Tibial artery (tissue), 1 donor: ENCODE data around the genes PERM1, AGRN, TNFRSF18, TNFRSF4, CPTP and CCNL2.

DNA sequence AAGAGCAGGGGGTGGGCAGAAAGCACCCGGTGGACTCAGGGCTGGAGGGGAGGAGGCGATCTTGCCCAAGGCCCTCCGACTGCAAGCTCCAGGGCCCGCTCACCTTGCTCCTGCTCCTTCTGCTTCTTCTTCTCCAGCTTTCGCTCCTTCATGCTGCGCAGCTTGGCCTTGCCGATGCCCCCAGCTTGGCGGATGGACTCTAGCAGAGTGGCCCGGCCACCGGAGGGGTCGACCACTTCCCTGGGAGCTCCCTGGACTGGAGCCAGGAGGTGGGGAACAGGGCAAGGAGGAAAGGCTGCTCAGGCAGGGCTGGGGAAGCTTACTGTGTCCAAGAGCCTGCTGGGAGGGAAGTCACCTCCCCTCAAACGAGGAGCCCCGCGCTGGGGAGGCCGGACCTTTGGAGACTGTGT, 121.0 kb downstream of the OR4F5 start:
- PRO-cap, result no peak

GRCh38 chr1:630390-630914, 56.0 kb downstream of the OR4F16 start:
- PRO-cap, result no peak

DNA sequence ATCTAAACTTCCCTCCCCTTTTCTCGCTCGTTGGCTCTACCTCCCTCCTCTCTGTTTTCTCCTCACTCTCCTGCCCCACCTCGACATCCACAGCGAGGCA, 97.1 kb upstream of the SAMD11 start:
- PRO-cap, result no peak

DNA sequence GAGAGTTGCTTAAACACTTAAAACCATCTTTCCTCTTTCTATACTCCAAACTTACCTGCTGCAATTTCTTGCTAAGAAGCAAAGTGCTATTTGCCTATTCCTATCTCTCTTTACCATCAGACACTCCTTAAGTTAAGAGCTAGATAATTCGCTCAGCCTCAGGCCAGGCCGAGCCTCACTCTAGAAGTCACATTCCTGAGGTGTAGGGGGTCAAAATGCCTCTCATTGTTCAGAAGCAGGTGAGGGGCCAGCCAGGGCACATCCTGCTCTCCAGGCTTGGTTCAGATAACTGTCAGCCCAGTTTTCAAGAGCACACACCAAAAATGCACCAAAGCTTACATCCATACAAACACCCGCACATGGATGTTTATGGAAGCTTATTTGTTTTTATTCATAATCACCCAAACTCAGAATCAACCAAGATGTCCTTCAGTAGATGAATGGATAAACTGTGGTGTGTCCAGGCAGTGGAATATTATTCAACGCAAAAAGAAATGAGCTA, 78.0 kb upstream of the SAMD11 start:
- PRO-cap, result no peak

DNA sequence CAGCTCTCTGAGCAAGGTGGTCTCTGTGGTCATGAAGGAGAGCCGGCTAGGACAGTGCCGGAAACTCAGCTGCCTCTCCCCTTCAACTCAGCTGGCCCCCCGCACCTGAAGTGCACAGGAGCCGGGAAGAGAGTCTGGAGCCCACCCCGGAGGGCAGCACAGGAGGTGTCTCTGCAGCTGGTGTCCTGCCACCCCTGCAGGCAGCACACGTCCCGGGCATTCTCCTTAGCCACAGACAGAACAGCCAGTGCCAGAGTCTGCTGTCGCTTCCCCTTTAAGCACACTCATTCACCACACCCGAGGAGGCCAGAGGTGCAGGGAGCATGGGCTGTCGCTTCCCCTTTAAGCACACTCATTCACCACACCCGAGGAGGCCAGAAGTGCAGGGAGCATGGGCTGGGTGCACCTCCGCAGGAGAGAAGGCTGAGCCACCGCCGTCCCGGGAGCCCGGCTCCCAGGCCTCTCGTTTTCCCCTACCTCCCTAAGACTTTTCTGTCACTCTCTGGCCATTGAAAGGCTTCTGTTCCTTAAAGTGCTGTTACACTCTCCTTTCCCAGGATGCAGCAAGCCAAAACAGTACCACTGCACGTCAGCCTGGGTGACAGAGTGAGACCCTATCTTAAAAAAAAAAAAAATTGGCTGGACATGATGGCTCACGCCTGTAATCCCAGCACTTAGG, 17.0 kb upstream of the SAMD11 start:
- PRO-cap, result unidirectional peak, minus-strand start at position 465 of the sequence

GRCh38 chr1:981895-982650, at the start of gene PERM1:
PERM1 (minus strand) TSS chr1:982093.
- PRO-cap, result unidirectional peak, minus-strand start at chr1:982093

DNA sequence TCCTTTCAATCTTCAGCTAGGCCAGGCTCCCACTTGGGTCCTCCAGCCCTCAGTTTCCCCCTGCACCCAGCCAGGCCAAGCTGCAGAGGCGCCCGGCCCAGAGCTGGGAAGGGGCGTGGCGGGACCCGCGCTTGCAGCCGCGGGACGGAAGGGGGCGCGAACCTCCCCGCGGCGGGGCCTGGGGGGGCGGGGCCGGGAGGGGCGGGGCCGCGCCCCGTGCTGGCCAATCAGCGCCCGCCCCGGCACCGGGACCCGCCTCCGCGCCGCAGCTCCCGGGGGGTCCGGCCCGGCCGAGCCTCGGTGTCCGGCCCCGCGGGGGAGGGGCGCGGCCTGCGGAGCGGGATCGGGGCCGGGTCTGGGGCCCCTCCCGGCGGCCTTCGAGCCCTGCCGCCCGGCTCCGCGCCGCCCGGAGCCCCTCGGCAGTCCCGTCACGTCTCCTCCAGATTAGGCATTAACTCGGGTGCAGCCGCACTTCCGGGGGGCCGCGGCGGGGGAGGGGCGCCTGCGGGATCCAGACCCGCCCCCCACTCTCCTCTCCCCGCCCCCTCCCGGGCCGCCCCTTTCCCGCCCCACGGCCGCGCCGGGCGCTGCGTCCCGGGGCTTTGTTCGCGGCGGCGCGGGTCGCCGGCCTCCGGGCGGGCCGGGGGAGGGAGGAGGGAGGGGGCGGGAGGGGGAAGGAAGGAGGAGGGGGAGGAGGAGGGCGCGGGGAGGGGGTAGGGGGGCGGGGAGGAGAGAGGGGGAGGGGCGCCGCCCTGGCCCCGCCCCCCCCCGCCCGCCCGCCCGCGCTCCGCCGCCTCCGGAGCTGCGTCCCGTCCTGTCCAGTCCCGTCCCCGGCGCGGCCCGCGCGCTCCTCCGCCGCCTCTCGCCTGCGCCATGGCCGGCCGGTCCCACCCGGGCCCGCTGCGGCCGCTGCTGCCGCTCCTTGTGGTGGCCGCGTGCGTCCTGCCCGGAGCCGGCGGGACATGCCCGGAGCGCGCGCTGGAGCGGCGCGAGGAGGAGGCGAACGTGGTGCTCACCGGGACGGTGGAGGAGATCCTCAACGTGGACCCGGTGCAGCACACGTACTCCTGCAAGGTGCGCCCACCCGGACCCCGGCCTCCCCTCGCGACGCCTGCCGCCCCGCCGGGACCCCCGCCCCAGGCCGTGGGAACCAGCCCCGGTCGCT, at the start of gene AGRN:
Gene AGRN (plus strand): TSS at position 821 of the 1,165 bp plus-strand sequence.
- PRO-cap, result unidirectional peak, plus-strand start at position 257 of the sequence; unidirectional peak, plus-strand start at position 300 of the sequence; unidirectional peak, plus-strand start at position 338 of the sequence; bidirectional peak, plus-strand start at position 821 of the sequence, minus-strand start at position 604 of the sequence

GRCh38 chr1:1061875-1062482, 12.1 kb downstream of the RNF223 start:
- PRO-cap, result no peak

DNA sequence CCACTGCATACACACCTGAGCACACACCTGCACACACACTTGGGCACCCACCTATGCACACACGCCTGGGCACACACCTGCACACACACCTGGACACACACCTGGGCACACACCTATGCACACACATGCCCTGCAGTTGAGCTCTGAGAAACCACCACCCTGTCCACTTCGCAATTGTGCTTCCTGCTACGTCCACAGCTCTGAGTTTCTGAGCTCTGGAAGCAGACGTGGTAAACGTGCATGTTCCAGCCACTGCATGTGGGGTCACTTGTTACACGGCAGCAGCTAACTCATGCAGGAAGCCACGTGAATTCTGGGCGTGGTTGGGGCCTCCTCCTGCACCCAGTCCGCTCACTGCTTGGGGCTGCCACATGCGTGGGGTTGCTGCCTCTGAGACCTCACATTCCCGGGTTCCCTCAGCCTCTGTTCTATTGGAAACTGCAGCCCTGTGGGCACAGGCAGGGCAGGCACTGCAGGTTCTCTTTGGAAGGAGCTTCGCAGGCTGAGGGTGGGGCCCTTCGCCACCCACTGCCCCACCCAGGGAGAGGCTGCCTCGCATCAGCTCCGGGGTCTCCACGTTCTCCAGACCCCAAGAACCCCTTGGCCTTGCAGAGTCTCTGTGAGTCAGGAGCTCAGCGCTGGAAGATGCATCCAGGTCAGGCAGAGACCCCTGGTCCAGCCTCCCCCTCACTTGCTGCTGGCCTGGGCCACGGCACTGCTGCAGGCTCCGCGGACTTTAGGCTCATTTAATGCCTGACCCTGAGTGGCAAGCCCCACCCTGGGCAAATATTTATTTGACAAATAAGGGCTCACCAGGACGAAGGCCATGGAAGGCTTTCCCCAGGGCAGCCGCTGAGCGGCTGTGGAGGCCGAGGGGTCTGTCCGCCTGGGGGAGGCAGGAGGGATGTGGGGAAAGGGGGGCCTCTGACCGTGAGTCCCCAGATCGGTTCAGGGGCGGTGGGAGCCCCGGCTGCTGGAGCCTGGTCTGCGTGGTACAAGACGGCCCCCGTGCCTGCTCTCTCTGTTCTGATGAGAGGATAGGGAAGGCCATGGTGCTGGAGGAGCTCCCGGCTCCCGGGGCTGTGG, 8.6 kb upstream of the C1orf159 start:
- PRO-cap, result no peak

- PRO-cap, result no peak
These were observed 5.7 kb downstream of the TNFRSF18 start for GRCh38 chr1:1200610-1201196.

DNA sequence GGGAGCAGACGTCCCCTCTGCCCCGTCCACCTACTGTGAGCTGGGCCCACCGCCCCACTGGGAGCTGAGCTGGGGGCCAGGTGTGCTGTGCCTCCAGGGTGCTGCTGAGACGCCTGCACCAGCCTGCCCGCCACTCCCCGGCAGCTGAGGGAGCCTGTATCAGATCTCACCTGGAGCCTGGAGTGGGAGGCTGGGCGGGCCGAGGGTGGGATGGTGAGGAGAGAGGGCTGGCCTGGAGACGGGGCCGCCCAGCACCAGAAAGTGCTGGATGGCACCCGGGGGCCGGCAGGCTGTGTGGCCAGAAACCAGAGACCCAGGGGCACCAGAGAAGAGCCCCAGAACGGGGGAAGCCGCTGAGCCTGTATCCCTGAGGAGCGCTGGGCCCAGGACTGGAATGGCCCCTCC, 3.5 kb downstream of the TNFRSF18 start:
- PRO-cap, result no peak

DNA sequence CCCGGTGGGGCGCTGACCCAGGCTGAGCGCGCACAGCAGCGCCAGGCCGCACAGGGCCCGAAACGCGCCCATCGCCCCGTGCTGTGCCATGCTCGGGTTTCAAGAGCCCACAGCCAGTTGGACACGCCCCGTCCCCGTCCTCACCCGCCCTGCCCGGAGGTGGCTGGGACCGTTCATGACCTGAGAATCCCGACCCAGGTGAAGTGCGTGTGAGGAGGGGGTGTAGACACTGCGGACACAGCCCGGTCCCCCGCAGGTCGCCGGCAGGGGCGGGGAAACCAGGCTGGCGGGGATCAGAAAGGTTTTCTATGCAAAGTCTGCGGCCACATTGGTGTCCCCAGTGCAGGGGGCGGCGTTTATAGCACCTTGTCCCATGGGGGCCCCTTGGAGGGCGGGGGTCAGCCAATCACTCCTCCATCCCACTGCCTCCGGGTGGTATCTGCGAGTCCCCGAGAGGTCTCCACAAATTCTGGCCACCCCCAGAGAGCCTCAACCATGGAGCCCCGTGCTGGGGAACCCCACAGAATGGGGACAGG, at the start of gene TNFRSF18:
Gene TNFRSF18 (minus strand): TSS at position 111 of the 536 bp plus-strand sequence.
- PRO-cap, result no peak

GRCh38 chr1:1213864-1214504, at the start of gene TNFRSF4:
TNFRSF4 (minus strand) TSS chr1:1214153.
- PRO-cap, result no peak

GRCh38 chr1:1233739-1234461, 1.9 kb downstream of the B3GALT6 start:
- PRO-cap, result no peak

DNA sequence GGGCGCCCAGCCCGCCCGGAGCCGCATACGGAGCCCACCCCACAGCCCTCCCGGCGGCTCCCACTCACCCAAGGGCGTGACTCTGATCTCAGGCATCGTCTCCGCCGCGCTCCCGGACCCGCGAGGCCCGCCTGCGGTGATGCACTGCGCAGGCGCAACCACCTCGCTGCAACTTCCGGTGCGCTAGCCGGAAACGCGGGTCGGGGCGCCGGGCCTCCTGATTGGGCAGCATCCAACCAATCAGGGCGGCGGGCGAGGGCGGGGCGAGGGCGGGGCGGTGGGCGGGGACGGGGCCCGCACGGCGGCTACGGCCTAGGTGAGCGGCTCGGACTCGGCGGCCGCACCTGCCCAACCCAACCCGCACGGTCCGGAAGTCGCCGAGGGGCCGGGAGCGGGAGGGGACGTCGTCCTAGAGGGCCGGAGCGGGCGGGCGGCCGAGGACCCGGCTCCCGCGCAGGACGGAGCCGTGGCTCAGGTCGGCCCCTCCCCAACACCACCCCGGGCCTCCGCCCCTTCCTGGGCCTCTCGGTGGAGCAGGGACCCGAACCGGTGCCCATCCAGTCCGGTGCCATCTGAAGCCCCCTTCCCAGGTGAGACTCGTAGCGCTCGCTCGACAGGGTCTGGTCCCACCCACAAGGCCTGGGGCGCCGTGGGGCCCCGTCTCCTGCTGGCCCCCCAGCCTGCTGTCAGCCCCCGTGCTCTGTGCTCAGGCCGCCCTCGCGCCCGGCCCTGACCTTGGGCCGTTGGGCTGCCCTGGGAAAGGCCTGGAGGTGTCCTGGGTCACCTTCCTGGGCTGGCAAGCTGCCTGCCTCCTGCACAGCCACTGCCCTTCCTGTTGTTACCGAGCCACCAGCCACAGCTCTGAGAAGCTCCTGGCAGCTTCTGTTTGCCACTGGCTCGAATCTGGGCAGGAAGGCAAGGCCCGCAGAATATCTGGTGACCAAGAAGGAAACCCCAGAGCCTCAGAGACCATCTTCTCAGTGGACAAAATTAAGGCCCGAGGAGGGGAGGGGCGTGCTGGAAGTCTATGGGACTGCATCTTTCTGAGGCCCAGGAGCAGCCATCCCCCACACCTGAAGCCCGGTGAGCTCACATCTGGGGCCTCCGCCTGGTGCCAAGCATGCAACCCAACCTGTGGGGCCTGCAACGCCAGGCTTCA, at the start of gene CPTP:
Gene CPTP (plus strand): TSS at position 290 of the 1,159 bp plus-strand sequence.
- PRO-cap, result bidirectional peak, plus-strand start at position 277 of the sequence, minus-strand start at position 133 of the sequence

- PRO-cap, result no peak
These were observed 5.2 kb downstream of the DVL1 start for GRCh38 chr1:1343992-1344453.

DNA sequence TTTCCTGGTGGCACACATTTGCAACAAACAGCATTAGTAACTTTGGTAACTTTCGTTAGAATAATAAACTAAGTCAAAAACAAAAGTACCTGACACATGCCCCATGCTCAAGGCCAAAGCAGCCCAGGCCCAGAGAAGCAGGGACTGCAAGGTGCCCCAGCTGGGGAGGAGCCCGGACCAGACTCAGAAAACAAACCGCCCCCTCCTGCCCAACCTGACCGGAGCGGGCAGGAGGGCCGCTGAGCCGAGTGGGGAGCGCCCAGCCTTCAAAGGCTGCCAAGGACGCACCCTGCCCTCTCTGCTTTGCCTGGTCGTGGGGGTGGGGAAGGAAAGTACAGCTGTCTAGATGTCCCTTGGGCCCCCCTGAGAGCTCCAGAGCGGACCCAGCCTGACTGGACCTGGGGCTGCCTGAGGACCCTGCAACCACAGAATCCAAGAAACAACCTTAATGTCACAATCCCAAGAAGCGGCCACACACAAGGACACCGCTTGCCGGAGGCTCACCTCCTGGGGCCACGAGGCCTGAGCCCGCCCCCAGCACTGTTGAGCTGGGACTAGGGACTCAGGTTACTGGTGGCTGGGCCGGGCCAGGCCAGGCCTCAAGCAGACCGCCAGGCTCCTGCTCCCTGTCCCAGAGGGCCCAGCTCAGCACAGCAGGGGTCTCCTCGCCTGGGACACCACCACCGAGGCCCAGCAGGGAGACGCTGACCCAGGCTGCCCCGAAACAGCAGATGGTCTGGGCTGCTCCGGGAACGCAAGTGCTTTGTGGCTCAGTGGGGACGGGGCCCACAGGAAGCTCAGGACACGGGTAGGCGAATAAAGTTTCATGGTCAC, 1.5 kb downstream of the DVL1 start:
- PRO-cap, result no peak

DNA sequence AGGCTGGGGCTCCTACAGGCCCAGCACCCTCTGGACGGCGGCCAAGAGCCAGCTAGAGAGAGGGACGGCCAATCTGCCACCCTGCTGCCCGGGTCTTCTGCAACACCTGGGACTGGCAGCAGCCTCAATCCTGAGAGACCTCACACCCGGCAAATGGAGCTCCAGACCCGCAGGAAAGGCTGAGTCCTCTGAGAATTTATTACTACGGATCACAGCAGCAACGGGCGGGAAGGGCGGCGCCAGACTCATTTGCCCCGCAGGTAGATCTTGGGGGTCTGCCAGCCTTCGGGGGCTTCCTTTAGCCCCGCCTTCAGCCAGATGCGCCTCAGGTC, 1.5 kb downstream of the AURKAIP1 start:
- PRO-cap, result no peak

DNA sequence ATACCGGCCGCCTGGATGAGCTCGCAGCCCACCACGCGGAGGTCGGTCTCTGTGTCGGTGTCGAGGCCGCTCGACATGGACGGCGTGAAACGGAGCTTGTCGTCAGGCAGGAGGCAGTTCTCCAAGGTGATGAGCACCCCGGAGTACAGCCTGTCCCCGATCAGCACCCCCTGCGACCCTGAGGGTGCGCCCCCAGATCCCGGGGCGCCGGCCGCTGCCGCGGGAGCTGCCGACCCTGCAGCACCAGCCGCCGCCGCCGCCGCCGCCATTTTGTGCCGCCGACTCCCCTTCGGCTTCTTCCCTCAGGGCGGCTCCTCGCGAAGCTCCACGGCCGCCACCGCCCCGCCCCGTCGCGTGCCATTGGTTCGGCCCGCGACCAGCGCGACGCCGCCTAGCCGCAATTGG, at the start of gene CCNL2:
Gene CCNL2 (minus strand): TSS at position 298 of the 405 bp plus-strand sequence.
- PRO-cap, result bidirectional peak, plus-strand start outside the sequence, minus-strand start at position 299 of the sequence

GRCh38 chr1:1406210-1407119, 628 bp downstream of the MRPL20 start:
- PRO-cap, result no peak